Skeletal muscle satellite cell (primary cell): ENCODE results near the genes TMTC4, ITGBL1, METTL21C and BIVM.

GRCh38 chr13:100393770-100394420 is 194.7 kb downstream of the GGACT start:
- CAGE, long polyA plus RNA = no peak

- CAGE, long polyA plus RNA = no peak
These were observed 21.7 kb upstream of the GGACT start for GRCh38 chr13:100610172-100610860.

GRCh38 chr13:100674305-100674983 is at the start of gene TMTC4:
TSS of gene TMTC4 (minus strand) at chr13:100674795.
- CAGE, long polyA plus RNA = no peak

- CAGE, long polyA plus RNA = no peak
These were observed 474 bp upstream of the TMTC4 start for GRCh38 chr13:100674984-100675553.

GRCh38 chr13:101452187-101453037 is at the start of gene ITGBL1:
TSS of gene ITGBL1 (plus strand) at chr13:101452675.
- CAGE, long polyA plus RNA = no peak

DNA sequence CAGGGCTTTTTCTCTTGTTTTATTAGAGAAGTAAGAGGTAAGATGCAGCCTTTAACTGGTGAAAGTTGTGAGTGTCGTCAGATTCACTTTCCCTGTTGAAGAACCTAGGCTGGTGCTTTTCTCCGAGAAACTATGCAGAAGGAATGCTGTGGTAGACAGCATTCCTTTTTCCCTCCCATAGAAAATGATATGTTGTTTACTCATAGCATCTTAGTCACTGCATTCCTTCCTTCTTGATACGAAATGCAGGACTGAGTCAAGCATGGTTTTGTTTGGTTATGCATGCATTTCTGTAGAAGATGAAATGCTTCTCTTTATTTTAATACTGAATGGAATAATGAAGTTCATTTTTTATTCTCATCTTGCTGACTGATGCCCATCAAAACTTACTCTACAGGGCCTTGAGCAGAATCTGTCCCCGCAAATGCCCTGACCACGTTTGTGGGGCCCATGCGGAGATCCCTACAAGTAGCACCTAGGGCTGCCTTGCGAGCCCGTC is 3.5 kb downstream of the ITGBL1 start:
- CAGE, long polyA plus RNA = no peak

DNA sequence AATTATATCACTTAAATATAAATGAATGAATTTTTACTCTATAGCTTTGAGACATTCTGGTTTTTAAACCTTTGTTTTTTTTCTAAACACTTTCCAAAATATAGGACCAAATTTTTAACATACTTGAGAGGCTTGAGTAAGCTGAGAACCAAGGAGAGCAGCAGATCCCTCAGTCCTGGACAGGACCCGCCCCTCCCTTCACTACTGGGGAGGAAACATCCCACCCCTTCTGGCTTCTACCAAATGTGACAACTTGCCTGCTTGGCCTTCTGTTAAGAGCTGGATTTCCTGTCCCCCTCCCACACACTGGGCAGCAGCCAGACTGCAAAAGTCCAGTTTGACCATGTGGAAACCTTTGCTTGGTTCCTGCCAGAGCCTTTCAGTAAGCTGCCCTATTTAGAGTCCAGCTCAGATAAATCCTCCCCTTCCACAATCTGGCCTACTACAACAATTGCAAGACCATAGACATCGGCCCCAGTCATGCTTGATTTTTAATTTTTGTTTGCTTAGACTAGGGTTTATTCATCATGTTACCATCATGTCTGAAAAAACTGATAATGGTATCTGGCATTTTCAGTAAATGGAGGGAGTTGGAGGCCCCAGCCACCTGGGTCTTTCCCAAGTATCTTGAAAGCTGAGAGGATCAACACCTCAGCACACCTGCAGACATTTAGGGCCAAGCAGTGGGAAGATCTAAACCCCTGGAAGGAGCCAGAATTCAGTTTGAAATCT is 279.1 kb upstream of the TPP2 start:
- CAGE, long polyA plus RNA = no peak

GRCh38 chr13:102400516-102401213 is 196.1 kb upstream of the TPP2 start:
- CAGE, long polyA plus RNA = no peak

- CAGE, long polyA plus RNA = no peak
These were observed 195.5 kb upstream of the TPP2 start for GRCh38 chr13:102401214-102401797.

- CAGE, long polyA plus RNA = no peak
These were observed at the start of gene METTL21C for GRCh38 chr13:102694925-102695309. TSS of gene METTL21C (minus strand) at chr13:102695044.

- CAGE, long polyA plus RNA = no peak
These were observed 230 bp downstream of the POGLUT2 start for GRCh38 chr13:102798642-102798850.

DNA sequence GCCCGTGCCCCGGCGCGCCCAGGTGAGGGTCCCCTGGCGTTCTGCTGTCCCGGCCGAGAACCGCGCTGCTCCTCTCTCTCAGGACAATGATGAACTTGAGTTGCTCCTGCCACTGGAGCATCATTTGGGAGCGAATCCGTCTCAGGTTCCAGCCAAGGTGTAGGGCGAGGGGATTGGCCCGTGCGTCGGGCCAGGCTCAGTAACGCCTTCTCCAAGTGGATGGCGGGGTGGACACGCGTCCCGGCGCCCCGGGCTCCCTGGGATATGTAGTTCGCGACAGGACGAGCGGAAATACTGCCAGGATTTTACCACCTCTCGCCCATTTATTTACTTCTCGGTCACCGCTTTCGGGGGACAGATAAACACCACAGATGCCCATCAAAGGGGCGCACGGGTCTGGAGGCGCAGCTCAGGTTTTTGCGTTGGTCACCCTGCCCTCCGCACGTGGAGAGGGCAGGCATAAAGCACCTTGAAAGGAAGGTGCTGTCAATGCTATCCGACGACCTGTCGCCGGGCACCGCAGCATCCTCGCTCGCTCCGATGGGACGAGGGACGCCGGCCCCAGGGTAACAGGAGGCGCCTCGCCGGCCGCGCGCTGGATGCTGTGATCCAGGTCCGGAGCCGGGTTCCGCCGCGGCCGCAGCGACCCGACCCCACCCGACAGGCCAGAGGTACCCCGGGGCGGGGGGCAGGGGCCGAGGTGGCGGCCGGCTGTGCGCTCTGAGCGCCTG is at the start of gene BIVM:
Gene BIVM, plus strand, starts transcription at position 269 of the 731 bp plus-strand sequence.
- CAGE, long polyA plus RNA = start-site peak on the minus strand centred at position 127 of the sequence, 83 bp wide, 1,261 and 1,707 reads in 2 replicates

- CAGE, long polyA plus RNA = no peak
These were observed 22.3 kb upstream of the ERCC5 start for GRCh38 chr13:102823504-102823905.

DNA sequence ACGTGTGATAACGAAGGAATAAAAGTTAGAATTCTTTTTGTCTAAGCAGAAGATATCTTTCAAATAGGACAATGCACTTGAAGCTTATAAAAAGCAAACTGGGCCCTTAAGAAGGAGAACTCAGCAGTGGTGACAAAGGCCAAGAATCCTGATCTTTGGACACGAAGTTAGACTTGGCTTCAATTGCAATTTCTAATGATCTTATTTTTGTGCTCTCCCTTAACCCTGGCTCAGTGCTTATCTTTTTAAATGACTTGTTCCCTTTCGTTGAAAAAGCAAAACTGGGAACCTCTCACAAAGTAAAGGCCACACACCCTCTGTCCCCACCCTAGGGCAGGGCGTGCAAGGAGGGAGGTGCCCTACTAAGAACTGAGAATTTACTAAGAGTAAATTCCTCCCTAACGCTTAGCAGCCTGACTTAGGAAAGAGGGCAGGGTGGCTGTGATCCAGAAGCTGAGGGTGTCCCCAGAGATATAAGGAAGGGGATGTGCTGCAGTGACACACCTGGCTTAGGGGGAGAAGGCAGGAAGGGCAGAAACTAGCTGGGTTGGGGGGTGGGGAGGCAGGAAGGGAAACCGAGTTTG is 435.3 kb downstream of the EFNB2 start:
- CAGE, long polyA plus RNA = no peak

DNA sequence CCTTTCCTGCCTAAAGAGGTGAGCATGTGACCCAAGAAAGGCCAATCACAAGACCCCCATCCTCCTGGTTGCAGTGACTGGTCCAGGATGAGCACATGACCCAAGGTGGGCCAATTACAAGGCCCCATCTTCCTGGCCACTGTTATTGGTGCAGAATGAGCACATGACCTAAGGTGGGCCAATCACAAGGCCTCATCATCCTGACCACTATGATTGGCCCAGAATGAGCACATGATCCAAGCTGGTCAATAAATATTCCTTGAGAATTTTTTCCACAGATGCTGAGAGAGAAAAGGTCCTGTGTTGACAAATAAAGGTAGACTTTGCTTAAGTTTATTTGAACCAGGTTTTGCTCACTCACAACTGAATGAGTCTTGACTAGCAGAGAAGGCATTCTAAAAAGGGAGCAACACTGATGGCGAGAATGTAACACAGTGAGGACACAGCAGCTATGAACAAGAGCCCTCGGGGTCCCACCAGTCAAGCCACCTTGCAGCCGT is 350.6 kb downstream of the EFNB2 start:
- CAGE, long polyA plus RNA = no peak

DNA sequence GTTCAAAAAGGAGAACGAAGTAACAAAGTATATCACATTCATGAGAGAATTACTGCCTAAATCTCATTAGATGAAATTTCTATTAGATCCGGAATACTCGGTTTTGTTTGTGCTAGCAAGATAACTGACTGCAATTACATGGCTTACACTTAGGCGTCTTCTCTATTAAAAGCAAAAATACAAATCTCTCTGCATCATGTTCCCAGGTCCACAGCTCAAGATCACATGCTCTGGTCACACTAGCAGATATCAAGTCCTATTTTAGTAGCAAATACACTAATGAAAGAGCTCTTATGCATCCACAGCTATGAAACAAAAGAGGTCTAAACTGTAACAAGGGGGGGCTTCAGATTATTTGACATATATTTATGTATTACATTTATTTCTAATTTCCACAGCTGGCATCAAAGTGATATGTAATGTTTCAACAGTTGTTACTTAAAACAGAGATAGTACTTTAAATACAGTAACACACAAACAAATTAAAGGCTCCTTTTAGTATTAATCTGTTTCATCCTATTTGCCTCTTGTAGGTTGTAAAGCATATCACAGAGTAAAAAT is 53.5 kb downstream of the EFNB2 start:
- CAGE, long polyA plus RNA = no peak

- CAGE, long polyA plus RNA = no peak
These were observed 44.4 kb downstream of the EFNB2 start for GRCh38 chr13:106490807-106491763.

DNA sequence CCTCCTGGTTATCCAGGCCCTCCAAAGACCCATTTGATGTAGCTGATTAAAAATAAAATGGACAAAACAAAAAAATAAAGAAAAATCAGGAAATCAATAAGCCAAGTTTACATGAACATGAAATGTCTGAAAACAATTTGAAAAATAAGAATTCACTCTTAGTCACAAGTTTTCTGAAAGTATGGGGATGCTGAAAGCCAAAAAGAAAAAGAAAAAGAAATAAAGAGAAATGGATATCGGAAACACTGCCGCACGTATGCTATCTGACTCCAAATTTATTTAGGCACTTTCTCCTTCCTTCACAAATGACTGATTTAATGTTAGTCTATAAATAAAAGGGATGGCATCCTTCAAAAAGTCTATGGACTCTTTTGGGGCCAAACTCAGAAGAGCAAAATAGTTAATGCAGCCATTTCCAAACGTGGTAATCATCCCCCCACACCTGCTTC is 39.6 kb downstream of the EFNB2 start:
- CAGE, long polyA plus RNA = no peak

DNA sequence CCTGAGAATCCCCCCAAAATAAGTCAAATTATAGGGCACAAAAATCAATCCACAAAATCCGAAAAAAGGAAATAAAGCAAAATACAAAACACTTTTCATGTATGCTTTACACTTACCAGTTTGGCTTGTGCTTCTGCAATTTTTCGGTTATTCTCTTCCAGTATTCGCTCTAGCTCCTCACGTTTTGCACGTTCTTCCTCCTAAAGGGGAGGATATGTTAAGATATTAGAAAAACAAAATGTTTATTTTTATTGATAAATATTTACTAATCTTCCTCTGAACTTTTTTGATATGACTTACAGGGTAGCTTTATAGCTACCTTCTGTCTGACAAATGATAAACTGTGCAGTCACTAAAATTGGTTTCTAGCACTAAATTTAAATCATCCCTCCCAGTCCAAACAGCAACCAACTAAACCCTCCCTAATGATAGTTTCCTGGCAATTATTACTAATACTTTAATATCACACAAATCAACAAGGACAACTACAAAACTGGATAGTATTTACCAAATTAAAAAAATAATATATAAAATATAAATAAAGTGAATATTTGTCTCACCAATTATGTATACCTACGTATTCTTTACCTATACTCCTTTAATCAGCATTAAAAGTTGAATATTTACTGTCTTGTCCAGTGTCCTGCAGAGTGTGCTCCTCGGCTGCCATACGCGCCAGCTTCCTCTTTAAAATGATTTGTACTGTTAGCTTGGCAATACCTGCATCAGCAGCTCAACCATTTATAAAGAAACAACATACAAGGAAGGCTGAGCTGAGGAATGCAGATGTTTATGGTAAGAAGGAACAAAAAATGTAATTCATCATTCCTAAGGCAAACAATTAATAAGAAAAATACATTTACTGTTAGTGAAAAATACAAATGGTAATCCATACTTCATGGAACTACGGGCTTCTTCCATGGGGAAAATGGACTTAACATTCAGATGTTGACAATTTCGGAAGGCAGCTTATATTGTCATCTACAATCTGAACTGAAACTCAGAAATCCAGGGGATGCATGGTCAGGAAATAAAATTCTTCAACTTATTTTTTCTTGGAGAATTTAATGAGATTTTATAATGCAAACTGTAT is 10.7 kb downstream of the ARGLU1 start:
- CAGE, long polyA plus RNA = no peak

DNA sequence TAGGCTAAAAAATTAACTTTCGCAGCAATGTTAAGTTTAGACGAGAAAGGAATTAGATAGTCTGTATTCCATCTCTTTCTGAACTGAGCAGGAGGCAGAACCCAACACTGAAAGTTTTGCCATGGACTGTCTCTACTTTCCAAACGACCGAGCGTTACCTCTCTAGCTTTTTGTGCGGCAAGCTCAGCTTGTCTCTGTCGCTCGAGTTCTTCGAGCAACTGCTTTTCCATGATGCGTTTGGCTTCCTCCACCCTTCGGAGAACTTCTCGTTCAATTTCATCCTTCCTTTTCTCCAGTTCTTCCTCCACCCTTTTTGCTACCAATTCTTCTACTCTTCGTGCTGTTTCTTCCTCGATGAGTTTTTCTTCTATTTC is 8.7 kb downstream of the ARGLU1 start:
- CAGE, long polyA plus RNA = no peak